ENCODE measurements around the genes PHF10 and FAM120B.

GRCh38 chr6:169074923-169075804 lies 178.5 kb downstream of the THBS2 start:
- PRO-cap, result no peak

GRCh38 chr6:169145777-169146256 lies 107.8 kb downstream of the THBS2 start:
- PRO-cap, result no peak

DNA sequence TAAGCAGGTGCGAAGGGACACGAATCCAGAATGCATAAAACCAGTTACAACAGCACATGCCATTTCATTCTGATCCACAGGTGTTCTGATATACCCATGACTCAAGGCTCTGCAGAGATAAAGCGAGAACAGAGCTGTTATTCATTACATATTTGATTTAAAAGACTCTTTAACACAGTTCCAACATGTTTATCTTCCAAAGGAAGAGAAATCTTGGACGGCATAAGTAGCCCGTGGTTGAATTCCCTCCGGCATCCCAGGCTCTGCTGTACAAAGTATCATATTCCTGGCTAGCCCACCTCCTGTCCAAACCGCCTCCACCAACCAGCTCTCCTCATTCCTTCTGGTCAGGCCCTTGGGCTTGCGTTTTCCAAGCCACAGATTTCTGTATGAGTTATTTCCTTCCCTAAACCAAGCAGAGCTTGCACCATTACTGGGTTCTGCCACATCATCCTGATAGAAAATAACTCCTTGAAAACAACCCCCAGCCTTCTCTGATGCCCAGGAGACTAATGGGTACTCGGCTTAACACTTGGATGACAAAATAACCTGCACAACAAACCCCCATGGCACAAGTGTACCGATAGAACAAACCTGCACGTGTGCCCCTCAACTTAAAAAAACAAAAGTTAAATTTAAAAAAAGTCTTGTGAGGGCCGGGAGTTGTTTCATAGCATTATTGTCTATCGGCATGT lies 36.4 kb upstream of the THBS2 start:
- PRO-cap, result no peak

- PRO-cap, result no peak
Measured at GRCh38 chr6:169339947-169340248, 86.3 kb upstream of the THBS2 start.

GRCh38 chr6:169690301-169690835 lies 11.5 kb downstream of the WDR27 start:
- PRO-cap, result no peak

DNA sequence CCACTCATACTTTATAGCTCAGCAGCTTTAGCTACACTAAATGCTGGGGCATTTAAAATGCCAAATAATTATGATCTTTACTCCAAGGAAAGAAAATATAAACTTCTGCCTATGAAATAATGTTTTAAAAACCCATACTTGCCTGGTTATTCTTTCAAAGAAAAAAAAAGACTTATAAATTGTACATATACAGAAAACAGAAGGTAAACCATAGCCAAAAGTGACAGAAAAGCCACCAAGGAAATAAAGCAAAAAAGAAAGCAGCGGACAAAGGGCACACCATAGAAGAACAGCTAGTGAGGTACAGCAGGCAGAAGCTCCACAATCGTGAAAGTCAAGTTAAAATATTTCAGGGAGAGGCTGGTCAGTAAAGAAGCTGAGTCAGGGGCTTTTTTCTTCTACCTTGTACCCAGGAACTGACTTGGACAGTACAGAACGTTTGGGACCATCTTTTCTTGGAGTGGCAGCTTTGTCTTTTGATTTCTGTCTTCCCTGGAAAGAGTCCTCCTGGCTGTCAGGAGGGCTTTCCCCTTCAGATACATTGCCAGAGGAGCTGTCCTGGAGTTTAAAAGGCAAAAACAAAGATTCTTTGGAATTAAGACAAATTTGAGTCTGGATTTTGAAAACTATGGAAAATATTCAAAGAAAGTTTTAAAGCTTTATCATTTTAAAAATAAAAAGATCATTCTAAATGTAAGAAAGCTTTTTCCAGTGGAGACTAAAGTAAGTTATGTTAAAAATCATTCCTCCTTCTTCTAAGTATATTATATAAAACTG lies 8.1 kb downstream of the C6orf120 start:
- PRO-cap, result no peak

DNA sequence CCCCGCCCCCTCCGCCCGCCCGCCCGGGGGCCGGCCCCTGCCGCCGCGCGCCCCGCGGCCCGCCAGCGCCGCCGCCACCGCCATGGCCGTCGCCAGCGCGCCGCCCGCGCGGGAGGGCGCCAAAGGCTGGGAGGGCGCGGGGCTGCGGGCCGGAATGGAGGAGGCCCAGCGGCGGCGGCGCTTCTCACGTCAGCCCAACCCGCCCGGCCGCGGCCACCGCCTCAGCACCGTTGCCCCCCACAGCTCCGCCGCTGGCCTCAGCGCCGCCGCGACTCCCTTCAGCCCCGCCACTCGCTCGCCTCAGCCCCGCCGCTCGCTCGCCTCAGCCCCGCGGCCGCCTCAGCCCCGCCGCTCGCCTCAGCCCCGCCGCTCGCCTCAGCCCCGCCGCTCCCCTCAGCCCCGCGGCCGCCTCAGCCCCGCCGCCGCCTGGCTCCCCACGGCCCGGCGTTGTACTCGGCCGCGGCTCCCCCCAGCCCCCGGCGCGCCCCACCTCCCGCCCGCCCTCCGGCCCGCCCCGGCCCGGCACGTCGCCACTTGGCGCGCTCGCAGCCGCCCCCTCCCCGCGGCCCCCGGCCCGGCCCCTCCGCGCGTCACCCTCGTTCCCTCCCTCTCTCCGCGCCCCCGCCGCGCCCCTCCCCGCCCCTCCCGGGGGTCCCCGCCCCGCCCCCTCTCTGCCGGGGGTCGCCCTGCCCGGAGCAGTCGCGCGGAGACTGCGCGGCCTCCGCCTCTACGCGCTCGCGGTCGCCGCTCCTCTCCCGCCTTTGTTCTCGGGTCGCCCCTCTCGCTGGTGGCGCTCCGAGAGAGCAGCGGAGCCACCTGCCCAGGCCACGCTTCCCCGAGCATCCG lies at the start of gene PHF10:
TSS of gene PHF10 (minus strand) at position 455 of the 846 bp plus-strand sequence.
- PRO-cap, result bidirectional peak, plus-strand start at position 122 of the sequence, minus-strand start outside the sequence; bidirectional peak, plus-strand start at position 287 of the sequence, minus-strand start at position 302 of the sequence; bidirectional peak, plus-strand start at position 698 of the sequence, minus-strand start at position 754 of the sequence

- PRO-cap, result bidirectional peak, plus-strand start at chr6:169725488, minus-strand start at chr6:169725225
Measured at GRCh38 chr6:169724892-169725634, 763 bp upstream of the PHF10 start.

DNA sequence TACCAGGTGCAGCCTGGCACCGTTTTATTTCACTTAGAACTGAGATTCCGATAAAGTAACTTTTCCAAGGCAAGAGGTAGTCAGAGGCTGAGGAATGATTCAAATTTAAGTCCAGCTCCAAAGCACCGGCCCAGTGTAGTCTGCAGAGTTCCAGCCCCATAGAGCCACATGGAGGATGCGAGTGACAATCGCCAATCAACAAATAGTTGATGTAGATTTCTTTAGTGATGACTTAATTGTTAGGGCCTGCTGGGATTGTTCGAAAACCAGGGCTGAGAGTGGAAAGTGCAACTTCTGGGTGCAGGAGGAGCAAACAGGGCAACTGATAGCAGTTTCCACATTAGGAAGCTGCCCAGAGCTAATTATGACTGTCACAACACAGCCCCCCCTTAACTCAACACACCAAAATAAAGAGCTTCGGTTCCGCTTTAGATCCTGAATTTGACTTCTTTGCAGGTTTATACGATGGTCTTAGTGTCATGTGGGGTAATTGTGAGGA lies 927 bp downstream of the ERMARD start:
- PRO-cap, result bidirectional peak, plus-strand start at position 258 of the sequence, minus-strand start at position 170 of the sequence

DNA sequence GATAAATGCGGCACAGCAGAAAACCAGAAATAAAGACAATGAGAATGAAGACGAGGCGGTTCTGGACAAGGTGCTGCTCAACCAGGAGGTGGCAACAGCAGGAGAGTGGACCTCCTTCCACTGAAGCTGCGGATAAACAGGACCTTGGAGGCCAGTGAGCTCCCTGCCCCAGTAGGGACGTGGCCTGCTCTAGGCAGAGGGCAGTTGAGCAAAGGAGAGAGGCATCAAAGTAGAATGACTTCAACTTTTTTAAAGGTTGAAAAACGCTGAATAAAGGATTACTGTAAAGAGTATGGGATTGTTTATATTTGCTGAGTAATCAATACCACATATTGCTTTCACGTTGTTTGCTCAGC lies 48.0 kb downstream of the ERMARD start:
- PRO-cap, result no peak

- PRO-cap, result no peak
Measured at GRCh38 chr6:170159632-170160771, 130.9 kb downstream of the DLL1 start.

GRCh38 chr6:170283072-170283999 lies 7.5 kb downstream of the DLL1 start:
- PRO-cap, result no peak

- PRO-cap, result unidirectional peak, plus-strand start at chr6:170306138; bidirectional peak, plus-strand start at chr6:170306401, minus-strand start at chr6:170306261; bidirectional peak, plus-strand start at chr6:170306762, minus-strand start at chr6:170306559
Measured at GRCh38 chr6:170305666-170306875, at the start of gene FAM120B. TSS of gene FAM120B (plus strand) at chr6:170306758.

DNA sequence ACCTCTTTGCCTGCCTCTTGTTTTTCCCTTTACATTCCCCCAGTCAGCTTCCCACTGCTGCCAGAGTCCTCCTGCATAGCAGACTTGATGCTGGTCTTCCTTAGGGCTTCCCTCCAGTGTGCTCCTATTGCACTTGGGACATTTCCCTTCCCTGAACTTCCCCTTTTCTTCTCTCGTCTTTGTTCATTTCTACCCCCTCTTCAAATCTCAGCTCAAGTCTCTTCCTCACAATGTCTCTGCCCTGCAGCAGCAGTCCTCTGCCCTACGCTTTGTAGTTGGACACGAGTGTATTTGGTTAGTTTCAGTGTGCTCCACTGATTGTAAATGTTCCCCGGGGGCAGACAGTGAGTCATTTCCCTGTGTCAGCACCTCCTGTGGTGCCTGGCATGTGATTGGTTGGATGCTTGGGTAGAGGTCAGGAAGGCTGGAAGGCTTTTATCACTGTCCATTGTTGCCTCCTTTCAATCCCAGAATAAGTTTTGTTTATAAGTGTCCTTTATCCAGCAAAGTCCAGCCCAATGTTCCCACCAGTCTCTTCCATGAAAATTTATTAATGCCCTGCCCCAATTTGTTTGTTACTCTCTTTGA lies 38.3 kb downstream of the FAM120B start:
- PRO-cap, result unidirectional peak, minus-strand start at position 293 of the sequence

DNA sequence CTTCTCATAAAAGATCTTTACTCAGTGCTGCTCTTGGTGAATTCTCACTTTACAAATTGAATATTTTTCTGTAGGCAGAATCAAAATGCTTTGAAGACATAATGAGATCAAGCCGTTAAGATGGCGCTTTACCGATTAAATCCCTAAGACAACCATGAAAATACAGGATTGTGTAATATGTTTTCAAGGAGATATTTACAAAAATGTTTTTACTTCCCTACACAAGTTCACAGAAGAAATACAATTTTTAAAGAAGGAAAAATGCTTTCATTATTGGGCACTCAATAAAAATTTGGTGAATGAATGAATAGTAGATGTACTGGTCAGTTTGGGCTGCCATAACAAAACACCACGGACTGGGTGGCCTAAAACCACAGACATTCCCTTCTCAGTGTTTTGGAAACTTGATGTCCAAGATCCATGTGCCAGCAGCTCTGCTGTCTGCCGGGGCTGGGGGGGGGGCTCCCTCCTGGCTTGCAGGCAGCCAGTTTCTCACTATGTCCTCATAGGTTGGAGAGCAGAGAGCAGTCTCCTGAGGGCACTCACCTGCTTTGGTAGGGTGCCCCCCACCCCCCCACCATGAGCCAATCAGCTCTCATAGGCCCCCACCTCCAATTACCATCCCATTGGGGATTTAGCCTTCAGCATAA lies 61.9 kb downstream of the FAM120B start:
- PRO-cap, result no peak

DNA sequence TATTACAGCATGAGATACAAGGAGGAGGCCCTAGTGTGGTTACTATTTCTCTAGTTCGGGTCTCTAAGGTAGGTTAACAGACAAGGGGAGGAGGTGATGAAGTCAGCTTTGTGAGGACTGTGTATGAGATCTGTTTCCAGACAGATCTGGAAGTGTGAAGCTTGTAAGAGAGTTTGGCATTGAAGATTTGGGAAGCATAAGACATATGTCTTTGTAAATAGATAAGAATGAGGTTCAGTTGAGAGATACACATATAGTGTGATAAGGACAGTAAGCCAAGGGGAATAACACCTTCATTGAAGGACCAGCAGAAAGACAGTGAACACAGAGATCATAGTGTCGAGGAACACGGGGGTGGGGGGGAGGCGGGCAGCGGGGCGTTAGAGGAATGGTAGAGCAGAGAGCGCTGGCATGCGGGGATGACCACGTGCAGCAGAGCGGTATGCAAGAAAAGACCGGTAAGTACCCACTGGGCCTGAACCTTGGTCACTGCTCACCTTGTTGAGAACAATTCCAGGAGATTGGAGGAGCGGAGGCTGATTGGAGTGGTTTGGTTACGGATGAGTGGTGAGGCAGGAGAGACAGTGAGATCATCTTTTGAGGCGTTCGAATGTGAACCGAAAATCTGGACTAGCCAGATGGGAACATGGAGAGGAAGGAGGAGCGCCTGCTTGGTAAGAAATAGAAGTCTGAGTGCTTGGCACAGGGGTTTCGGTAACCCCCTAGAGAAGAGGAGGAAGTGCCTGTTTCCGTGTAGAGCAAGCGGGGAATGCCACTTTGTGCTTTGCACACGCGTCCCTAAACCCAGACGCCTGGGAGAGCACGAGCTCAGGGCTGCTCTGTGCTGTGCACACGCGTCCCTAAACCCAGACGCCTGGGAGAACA lies 69.8 kb downstream of the FAM120B start:
- PRO-cap, result no peak

GRCh38 chr6:170578474-170579670 lies 5.6 kb downstream of the PDCD2 start:
- PRO-cap, result no peak